ENCODE measurements around a stretch of chr3.

- PRO-cap, result no peak
- RAMPAGE, long total RNA, 3 experiments, result start-site peak on the minus strand in 1 of 3 experiments, at chr3:37054511-37054532 at its widest, 23 reads per replicate
Observed at GRCh38 chr3:37054370-37054937, 61.1 kb downstream of the MLH1 start.

DNA sequence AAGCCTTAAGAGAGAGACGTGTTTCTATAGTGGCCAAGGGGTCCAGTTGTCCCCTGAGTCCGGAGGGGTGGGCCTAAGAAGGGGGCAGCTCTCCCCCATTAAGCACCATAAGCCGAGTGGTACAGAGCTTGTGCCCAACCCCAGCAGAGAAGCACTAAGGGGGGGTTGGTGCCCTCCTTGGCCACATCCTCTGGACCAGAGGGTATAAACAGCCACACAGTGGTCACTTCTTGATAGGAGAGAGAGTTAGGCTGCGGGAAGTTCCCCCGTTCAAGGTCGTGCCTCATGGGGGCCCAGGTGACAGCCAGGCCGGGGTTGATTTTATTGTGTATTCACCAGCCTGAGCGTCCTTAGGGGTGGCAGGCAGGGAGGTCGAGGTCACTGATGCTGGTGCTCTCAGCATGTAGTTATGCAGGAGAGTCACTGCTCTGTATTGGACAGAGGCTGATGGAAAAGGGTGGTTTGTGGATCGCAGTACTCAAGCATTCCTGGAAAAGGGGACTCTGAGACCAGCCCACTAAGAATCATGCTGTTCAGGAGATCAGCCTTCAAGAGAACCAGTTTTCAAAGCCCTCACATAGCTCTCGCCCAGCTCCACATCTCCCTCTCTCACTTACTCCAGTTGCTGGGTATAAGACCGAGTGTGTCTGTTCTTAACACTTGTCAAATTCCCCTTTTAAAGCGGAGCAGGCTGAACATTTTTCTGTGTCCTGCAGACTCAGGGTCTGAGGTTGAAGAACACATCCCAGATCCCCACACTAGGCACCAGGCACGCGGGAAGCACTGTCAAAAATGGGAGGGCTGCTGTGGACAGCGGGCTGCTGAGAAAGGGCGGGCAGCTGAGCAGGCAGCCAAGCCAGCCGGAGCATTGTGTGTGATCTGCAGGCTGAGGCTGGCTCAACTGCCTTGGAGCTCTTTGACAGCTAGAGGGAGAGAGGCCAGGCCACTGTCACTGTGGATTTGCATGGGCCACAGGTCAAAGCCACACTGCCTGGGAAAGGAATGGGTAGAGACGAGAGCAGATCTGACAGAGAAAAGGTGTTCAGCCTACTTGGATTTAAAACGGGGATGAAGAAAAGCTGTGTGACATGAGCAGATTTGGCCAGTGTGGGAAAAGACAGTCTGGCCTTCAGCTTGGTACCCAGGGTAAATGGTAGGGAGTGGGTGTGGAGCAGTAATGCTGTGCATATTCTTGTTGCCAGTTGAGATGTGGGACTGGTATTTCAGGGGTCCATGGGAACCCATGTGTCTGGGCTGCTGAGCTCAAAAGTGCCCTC is 1.8 kb downstream of the ITGA9 start:
- PRO-cap, result bidirectional peak, plus-strand start at position 979 of the sequence, minus-strand start at position 903 of the sequence
- RAMPAGE, long total RNA, 3 experiments, result no peak in any of the 3 experiments

GRCh38 chr3:37457280-37458365 is 5.7 kb downstream of the ITGA9 start:
- PRO-cap, result no peak
- RAMPAGE, long total RNA, 3 experiments, result no peak in any of the 3 experiments

DNA sequence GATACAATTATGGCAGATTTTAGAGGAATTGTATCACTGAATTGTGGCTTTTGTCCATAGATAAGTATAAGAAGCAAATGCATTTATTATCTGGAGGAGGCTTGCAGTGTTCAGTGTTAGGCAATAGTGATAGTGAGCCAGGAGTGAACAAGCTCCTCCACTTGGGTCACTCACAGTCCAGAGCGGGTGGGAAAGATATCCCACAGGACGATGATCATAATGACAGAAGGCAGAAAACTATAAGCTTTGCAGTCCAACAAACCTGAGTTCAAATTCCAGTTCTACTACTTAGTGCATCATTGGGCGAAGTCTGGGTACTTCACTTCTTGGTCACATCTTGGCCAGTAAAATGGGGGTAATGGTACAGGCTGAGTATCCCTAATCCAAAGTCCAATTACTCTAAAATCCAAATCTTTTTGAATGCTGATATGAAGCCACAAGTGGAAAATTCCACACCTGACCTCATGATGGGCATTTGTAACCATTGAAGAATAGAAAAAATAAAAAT is 63.9 kb upstream of the VILL start:
- PRO-cap, result no peak
- RAMPAGE, long total RNA, 3 experiments, result no peak in any of the 3 experiments

- PRO-cap, result no peak
- RAMPAGE, long total RNA, 3 experiments, result no peak in any of the 3 experiments
Observed at GRCh38 chr3:37945816-37946575, 44.6 kb upstream of the VILL start.

DNA sequence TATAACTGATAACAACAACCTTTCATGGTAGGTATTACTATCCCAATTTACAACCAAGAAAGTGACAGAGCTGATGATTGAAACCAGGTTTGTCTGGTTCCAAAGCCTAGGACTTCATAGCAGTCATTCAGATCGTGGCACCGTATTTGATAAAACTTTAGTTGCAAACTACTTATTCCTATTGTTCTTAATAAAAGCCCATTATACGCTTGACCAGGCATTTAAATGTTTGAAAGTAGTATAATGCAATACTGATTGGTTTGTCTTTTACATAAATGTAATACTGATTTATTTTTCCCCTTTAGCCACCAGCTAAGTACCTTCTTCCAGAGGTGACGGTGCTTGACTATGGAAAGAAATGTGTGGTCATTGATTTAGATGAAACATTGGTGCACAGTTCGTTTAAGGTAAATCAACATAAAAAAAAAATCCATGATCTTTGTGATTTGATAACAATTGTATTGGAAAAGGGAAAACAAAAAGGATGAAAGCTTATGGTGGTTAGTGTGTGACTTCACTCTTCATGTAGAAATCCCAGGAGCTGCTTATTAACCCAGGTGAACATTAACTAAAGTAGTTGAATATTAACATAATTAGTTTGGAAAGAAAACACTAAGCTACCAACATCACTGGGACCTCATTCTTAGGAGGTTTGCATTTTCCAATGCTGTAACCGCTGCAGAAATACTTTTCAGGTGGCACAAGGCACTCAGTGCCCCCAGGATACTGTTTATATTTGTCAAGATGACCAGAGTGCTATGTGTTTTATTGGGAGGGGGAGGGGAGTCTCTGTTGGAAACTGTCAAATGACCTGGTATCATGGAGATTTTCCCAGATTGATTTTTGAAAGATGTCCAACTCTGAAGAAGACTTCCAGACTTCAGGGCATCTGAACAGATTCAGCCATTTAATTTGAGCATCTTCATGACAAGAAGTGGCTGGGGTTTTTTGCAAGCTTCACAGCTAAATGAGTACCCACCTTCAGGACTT is 26.0 kb upstream of the VILL start:
- PRO-cap, result no peak
- RAMPAGE, long total RNA, 3 experiments, result no peak in any of the 3 experiments

GRCh38 chr3:37982124-37983036 is 8.2 kb upstream of the VILL start:
- PRO-cap, result no peak
- RAMPAGE, long total RNA, 3 experiments, result no peak in any of the 3 experiments

GRCh38 chr3:37983274-37983901 is 7.2 kb upstream of the VILL start:
- PRO-cap, result no peak
- RAMPAGE, long total RNA, 3 experiments, result no peak in any of the 3 experiments

DNA sequence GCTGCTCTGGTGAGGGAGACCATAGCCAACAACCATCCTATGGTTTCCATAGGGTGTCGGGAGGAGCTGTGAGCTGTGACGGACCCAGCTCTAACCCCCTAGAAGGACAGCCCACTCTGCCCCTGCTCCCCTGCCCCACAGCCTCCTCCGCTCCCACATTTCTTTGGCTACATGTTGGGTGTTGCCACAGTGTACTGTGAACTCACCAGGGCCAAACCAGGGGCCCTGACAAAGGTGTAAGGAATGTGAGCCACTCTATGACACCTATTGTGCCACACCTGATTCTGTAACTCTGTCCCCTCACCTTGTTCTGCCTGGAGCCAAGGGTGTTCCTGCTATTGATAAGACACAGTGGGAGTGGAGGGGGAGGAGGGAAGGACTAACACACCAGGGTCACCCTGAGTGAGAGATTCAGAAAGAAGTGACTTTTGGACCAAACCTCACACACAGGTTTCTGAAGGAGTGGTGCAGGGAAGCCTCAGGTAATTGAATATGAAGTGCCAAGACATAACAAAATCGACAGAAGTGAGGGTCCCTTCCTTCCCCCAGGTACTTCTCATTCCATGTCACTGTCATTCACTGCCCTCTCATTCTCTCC is 2.1 kb downstream of the VILL start:
- PRO-cap, result no peak
- RAMPAGE, long total RNA, 3 experiments, result no peak in any of the 3 experiments

DNA sequence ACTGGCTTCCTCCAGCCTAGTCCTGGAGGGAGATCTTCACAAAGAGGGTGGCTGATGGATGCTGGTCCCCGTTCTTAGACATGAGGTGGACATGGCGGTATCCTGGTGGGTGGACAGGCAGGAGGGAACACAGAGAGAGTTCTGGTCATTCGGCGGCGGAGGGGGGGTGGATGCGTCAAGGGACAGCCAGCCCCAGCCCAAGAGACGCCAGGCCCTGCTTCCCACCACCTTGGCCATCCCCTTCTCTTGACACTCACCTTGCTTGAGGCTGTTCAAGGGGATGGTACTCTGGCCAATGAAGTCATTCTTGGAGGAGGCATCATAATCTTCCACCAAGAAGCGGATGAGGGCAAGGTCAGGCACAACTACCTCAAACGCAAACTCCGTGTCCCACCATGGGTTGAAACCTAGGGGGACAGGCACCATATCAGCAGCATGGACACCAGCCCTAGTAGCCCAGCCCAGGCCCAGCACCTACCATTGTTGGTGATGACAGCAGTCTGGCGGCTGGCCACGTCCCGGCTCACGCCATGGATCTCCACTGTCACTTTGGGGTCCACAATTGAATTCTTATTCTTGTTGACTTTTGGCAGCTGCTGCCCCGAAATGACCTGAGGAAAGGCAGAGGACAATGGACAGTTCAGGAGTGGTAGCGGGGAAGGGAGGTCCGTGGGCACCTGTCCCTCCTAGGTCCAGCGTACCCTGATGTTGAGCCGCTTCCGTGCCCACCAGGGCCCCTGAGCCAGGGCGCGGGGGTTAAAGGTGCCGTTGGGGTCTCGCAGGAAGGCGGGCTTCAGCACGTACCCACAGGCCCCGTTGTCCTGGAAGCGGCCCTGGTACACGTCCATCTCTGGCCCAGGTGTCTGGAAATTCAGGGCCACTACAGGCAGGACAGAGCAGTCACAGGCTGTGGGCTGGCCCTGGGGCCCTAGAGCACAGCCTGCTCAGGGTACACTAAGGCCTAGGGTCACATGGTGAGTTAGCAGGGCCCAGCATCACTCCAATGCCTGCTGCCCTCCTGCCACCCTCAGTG is 17.5 kb downstream of the VILL start:
- PRO-cap, result no peak
- RAMPAGE, long total RNA, 3 experiments, result no peak in any of the 3 experiments

DNA sequence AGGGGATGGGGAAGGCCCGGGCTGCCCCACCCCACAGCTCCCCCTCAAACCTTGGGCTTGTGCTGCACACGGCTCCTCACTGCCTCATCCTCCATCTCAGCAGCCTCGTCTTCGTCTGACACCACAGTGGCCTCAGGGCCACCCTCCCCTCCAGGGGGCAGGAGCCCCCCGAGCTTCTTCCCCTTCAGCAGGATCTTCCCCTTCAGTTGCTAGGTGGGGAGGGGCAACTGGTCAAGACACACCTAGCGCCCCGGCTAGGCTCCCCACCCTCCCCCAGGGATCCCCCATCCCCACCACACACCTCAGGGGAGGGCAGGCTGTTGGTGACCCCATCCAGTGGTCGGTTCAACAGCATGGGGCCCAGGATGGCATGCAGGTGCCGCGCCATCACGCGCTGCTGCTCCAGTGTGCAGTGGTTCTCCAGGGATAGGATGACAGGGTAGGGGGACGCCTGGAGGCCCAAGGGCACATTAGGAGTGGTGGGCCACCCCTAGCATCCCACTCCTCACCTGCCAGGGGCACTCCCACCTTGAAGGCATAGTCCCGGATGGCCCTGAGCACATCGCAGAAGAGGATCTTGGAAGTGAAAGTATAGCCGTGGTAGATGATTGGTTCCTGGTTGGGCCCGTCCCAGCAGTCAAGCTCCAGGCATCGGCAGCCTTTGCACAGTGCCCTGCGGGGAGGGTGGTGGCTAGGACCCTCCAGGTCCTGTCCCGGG is 19.2 kb downstream of the VILL start:
- PRO-cap, result no peak
- RAMPAGE, long total RNA, 3 experiments, result no peak in any of the 3 experiments

- PRO-cap, result no peak
- RAMPAGE, long total RNA, 3 experiments, result no peak in any of the 3 experiments
Observed at GRCh38 chr3:38030819-38031573, 1.6 kb upstream of the PLCD1 start.

DNA sequence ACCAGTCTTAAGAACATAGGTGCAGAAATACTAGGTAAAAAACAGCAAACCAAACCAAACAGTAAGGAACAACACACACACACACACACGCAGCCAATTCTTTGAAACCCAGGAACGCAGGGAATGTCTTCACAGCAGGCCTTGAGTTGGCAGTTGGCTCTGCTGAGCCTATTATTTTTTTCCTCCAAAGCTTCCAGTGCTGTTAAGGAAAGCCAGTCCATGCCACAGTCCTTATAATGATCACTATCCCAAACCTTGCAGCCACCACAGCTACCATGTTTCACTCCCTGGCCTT is 30.4 kb downstream of the DLEC1 start:
- PRO-cap, result no peak
- RAMPAGE, long total RNA, 3 experiments, result no peak in any of the 3 experiments

GRCh38 chr3:38114829-38115534 is 21.9 kb downstream of the ACAA1 start:
- PRO-cap, result no peak
- RAMPAGE, long total RNA, 3 experiments, result no peak in any of the 3 experiments

GRCh38 chr3:38116150-38117117 is 20.5 kb downstream of the ACAA1 start:
- PRO-cap, result no peak
- RAMPAGE, long total RNA, 3 experiments, result no peak in any of the 3 experiments

- PRO-cap, result no peak
- RAMPAGE, long total RNA, 3 experiments, result no peak in any of the 3 experiments
Observed at GRCh38 chr3:38125247-38126110, 11.4 kb downstream of the ACAA1 start.

- PRO-cap, result bidirectional peak, plus-strand start at chr3:38455595, minus-strand start at chr3:38455452; bidirectional peak, plus-strand start at chr3:38455907, minus-strand start at chr3:38455823
- RAMPAGE, long total RNA, 3 experiments, result no peak in any of the 3 experiments
Observed at GRCh38 chr3:38455490-38455852, 1.8 kb downstream of the ACVR2B start.

DNA sequence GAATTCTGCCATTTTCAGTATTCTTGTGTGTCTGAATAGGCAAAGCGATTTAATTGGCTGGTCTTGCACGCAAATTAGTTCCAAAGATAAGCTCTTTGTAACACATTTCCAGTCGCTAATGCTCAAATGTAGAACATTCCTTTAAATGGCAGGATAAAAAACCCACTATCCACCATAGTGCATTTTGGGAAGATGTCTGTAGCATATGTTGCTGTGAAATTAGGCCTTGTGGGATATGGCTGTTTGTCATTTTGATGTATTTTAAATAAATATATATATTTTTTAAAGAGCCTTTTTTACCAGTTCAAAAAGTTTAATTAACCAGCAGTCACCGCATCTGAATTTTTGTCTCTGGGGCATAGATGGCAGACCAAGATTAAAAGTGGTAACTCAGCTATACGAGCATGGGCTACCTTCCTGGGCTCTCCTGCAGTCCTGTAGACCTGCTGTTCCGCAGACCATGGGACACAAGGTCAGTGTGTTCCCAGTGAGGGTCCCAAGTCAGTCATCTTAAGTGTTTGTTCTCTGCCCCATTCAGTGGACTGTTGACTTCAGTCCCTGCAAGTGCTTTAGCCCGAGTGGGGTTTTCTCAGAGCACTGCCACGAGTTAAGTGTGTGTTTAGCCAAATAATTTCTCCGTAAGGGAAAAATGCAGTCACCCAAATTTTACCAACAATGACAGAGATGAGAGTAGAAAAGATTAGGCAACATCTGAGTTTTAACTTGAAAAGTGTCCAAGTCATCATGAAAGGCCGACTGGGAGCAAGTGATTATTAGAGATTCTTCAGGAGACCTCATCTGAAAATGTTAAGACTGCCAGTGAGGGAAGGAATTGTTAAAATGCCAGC is 5.0 kb upstream of the EXOG start:
- PRO-cap, result no peak
- RAMPAGE, long total RNA, 3 experiments, result no peak in any of the 3 experiments

GRCh38 chr3:38533106-38533823 is 37.1 kb downstream of the EXOG start:
- PRO-cap, result no peak
- RAMPAGE, long total RNA, 3 experiments, result no peak in any of the 3 experiments

GRCh38 chr3:38539678-38540262 is 43.6 kb downstream of the EXOG start:
- PRO-cap, result no peak
- RAMPAGE, long total RNA, 3 experiments, result no peak in any of the 3 experiments

Data from gastrocnemius medialis (tissue), 3 donors.